Measurements from ENCODE around the genes KRTAP21-1, KRTAP19-8, SCAF4 and MIS18A.

DNA sequence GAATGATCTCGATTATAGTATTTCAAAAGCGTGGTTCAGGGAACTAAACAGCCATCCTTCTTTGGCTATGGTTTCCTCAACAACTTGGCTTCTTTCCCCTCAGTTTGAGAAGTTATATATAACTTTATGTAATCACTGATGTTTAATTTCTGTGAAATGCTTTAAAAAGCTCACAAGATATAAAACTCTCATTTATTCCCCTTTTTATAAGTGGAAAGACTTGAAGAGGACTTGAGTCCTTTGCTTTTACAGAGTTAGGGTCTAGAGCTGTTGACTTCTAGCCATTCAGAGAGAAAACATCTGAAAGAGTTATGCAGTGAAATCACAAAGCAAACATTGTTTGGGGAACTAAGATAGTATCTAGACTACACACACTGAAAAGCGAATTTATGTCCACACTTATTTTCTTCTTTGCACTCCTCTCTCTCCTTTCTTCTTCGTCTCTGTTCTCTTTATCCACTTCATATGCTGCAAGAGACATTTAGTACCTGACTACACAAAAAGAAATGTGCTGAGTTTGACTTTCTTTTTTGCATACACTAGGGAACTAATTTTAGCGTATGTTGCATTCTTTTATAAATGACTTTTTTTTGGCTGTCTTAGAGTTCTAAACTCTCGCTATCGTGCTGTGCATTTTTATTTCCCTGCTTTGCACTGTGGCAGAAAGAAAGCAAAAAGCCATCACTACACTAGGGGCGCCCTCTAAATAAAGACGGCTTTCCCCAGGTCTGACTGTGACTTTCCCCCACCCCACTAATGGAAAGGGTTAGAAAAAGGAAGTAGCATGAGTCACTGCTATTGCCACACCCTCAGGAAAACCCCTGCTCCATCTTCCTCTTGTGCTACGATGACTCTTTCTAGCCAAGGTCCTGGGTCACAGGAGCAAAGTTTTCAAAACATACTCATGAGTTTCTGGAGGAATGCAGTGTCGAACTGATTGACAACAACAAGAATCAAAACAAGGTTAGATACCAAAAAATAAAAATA, 65.6 kb downstream of the MAP3K7CL start:
- PRO-cap = no peak

DNA sequence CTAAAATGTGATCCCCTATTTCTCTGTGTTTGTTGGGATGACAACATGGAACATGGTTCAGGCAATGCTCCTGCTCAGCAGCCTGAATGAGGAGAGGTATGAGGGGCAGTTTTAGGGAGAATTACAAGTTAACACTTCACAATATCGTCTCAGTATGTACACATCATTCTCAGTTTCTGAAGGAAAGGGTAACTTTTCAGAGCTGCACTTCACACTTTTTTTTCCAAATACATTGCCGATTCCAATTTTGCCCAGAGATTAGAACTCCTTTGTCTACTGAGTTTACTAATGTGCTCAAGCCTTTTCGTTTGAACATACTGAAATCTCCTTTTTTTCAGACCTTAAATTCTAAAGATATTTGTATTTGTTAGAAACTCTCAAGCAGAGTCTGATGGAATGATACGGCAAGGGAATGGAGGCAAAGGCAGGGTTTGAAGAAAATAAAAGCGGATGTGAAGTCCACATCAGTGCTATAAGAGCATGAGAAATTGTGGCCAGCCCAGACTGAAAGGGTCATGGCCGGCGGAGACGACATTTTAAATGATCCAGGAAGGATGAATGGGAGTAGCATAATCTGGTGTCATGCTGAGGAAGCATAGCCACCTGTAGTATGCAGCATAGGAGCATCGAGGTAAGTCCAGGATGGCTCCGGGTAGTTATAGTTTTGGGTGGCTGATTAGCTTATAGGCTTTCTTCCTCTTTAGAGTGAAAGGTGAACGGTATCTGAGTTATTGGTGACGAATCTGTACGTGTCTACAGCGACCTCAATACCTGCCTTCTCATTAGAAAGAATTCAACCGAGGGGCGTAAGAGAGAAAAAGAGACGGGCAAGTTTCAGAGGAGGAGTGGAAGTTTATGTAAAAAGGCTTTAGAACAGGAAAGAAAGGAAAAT, 129.1 kb downstream of the BACH1 start:
- PRO-cap = no peak

GRCh38 chr21:29484656-29484855, 185.8 kb downstream of the BACH1 start:
- PRO-cap = no peak

DNA sequence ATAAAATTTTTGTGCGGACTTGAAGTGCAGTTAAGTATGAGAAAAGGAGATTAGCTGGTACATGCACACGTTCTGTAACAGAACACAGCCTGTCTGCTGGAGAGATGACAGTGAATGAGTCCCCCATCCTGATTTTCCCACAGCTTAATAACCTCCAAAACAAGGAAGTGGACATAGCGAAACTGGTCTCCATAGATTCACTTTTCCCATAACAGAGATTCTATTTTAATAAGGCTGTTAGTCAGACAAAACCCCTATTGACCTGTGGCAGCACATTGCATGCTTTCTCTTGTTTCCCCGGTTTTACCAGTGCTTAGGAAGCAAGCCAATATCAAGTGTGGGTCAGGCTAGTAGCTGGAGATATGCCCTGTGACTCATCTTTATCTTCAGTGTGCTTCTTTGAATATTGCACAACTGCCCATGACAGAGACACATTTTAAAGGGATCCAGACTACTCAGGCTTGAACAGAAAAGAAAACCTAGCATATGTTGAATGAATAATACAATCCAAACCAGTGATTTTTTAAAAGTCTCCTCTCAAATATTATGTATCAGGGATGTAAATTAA, 11.8 kb upstream of the CLDN8 start:
- PRO-cap = no peak

GRCh38 chr21:30755293-30755701, at the start of gene KRTAP21-1:
TSS of gene KRTAP21-1 (minus strand) at chr21:30755428.
- PRO-cap = no peak

DNA sequence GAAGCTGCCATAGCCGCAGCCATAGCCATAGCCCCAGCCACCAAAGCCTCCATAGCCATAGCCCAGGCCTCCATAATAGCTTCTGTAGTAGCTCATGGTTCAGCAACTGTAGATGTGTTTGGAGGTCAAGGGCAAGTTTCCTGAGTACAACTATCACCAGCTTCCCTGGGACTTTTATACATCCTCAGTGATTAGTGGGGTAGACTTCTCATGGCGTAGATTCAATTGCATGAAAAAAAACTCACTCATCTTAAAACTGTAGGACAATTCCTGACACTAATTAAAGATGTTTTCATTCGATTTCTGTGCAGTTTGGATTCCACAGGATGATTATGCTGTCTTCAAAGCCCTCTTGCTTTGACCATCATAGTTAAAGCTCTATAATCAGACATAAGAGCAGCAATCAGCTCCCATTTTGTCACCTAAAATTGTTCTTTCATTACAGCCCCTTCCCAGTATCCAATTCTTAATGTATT, at the start of gene KRTAP19-8:
Gene KRTAP19-8 (minus strand): TSS at position 129 of the 476 bp plus-strand sequence.
- PRO-cap = no peak

- PRO-cap = no peak
Observed at GRCh38 chr21:31146810-31147230, 108.5 kb upstream of the KRTAP19-8 start.

GRCh38 chr21:31159716-31160189, 121.5 kb upstream of the KRTAP19-8 start:
- PRO-cap = no peak

GRCh38 chr21:31182043-31182973, 144.0 kb upstream of the KRTAP19-8 start:
- PRO-cap = no peak

- PRO-cap = no peak
Observed at GRCh38 chr21:31268037-31268422, 76.0 kb downstream of the TIAM1 start.

DNA sequence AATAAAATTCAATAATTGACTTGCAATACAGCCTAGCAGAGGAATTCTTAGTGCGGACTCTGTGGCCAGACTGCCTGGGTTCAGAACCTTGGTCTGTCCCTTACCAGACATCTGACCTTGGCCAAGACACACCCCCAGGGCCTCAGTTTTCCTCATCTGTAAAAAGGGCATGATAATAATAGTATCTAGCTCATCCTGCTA, 148.3 kb upstream of the SOD1 start:
- PRO-cap = no peak

GRCh38 chr21:31647680-31648101, 11.8 kb upstream of the SOD1 start:
- PRO-cap = no peak

DNA sequence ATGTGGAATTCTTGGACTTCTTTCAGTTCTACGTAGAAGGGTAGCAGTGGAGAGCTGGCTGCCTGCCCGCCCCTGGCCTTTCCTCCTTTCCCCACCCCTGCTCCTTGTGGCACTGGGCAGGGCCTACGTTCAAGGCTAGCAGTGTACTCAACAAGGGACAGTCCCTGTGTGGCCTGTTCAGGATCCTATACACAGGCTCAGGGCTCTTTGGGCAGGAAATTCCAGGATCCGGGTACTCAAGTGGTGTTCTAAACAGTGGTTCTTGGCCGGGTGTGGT, 2.4 kb upstream of the SOD1 start:
- PRO-cap = no peak

GRCh38 chr21:31728101-31728726, 3.7 kb downstream of the SCAF4 start:
- PRO-cap = no peak

DNA sequence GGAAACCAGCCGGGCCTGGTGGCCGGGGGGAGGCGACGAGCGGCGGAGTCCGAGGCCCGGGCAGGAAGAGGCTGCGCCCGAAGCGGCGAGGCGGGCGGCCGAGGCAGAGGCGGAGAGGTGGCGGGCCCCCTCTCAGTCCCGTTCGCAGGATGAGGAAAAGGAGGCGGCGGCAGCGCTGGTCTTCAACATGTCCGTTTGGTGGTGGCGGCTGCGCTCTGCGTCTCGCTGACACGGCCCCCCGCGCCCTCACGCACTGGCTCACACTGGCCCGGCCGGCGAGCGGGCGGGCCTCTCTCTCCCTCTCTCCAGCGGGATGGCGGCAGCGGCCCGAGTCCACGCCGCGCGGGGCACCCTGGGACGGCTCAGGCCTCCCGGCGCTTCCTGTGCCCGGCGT, at the start of gene SCAF4:
Gene SCAF4 (minus strand): TSS at position 354 of the 394 bp plus-strand sequence.
- PRO-cap = bidirectional peak, plus-strand start outside the sequence, minus-strand start at position 354 of the sequence

- PRO-cap = bidirectional peak, plus-strand start at chr21:31732271, minus-strand start at chr21:31732118
Observed at GRCh38 chr21:31732159-31732800, 362 bp upstream of the SCAF4 start.

- PRO-cap = no peak
Observed at GRCh38 chr21:31897223-31897975, 24.6 kb downstream of the HUNK start.

DNA sequence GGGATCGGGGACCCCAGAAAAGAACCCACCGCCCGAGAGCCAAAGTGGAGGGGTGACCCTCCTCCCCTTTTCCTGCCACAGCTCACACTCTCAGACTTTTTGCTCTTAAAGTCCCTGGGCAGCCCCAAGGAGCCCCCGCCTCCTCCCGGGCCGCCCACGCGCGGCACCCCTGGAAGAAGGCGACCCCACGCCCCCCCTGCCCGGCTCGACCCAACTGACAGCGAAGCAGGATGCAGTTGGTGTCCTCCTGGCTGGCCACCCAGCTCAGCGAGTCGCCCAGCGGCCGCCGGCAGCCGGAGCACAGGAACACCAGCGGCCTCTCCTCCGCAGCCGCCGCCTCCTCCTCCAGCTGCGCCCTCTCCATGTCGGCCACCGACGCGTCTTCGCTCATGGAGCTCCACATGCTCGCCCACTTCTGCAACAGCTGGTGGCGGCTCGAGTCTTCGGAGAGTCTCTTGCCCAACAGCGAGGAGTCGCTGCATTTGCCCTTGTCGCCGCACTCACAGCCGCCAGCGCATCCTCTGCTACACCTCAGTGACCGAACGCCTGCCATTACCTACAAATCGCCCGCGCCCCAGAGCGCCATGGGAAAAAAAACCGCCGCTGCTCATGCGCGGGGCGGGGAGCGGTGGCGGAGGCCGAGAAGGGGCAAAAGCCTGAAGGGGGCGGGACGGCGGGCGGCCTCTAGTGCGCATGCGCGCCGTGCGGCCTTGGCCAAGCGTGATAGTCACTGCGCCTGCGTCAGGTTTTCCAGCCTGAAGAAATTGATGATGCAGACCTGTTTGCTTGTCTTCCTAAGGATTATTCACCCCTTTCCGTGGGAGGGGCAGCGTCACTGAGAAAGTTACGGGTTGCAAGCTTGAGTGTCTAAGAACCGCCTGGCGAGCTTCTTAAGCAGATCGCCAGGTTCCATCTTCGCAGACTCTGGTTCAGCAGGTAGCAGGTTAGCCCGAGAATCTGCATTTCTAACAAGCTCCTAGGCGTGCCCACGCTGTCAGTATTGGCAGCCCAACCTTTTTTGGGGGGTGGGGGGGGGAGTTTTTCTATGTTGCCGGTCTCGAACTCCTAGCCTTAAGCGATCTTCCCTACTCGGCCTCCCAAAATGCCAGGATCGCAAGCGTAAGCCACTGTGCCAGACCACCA, at the start of gene MIS18A:
Gene MIS18A (minus strand): TSS at position 588 of the 1,143 bp plus-strand sequence.
- PRO-cap = bidirectional peak, plus-strand start at position 753 of the sequence, minus-strand start at position 523 of the sequence

DNA sequence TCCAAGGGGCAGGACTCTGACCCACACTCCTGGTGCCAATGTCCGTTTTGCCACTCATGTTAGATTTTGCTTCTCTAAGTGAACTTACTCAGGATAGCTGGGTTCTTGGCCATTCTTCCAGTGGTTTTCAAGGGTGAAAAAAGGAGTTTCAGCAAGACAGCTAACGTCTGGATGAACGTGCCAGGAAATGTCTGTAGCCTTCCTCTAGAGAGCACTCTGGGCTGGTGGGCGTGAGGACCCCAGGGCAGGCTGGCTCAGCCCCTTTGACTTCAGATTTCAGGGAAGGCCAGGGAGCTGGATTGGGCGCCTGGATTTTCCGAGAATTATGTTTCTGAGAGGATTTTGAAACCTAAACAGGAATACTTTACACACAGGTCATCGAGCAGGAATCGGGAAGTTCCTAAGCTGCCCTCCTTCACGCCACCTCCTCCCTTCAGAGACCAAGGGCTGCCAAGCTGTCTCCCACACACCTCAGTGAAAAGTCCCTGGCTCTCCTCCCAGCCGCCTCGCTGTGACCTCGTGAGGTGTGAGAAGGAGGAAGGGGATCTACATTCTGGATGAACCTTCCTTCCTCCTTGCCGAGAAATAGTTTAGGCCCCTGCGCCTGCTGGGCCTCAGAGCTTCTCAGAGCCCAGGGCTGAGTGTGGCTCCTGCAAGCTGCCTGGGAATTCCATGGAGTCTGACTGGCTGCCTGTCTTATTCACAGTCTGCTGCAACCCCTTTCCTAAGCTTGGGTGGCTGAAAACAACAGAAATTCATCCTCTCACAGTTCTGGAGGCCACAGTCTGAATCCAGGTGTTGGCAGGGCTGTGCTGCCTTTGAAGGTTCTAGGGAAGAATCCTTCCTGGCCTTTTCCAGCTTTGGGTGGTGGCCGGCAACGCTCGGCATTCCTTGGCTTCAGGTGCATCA, 38.6 kb downstream of the EVA1C start:
- PRO-cap = bidirectional peak, plus-strand start at position 527 of the sequence, minus-strand start at position 325 of the sequence

DNA sequence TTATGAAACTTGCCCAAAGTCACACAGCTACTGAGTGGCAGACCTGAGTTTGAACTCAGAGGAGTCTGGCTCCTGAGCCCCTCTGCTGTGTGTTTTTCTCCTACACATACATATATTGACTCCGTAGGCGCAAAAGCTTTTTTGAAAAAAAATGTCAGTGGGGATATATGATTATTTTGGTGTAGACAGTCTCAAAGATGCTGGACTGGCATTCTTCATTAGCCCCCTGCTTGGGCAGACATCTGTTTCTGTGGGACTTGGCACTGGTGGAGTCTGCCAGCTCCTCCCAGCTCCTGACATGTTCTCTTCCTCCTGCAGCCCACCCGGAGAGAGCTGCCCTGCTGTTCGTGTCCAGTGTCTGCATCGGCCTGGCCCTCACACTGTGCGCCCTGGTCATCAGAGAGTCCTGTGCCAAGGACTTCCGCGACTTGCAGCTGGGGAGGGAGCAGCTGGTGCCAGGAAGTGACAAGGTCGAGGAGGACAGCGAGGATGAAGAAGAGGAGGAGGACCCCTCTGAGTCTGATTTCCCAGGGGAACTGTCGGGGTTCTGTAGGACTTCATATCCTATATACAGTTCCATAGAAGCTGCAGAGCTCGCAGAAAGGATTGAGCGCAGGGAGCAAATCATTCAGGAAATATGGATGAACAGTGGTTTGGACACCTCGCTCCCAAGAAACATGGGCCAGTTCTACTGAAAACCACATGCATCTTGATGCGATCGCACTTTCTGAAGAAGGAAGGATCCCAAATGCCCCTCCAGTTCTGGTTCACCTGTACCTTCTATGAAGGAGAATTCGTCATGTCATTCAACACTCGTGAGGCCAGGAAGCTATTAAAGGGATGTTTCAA, 70.6 kb downstream of the TCP10L start:
- PRO-cap = no peak

Data from gallbladder (tissue), 1 donor.